ENCODE data around the gene PTTG1IP.

GRCh38 chr21:44855512-44856859, 17.5 kb downstream of the PTTG1IP start:
- PRO-cap, 3 experiments = no peak in any of the 3 experiments

- PRO-cap, 3 experiments = peak in 3 of 3 experiments; most common plus-strand start chr21:44873882 (in 2); most common minus-strand start chr21:44873438 (in 2)
These were observed at the start of gene PTTG1IP for GRCh38 chr21:44873211-44873954. Gene PTTG1IP (minus strand): TSS chr21:44873690.

GRCh38 chr21:44882134-44882936, 8.8 kb upstream of the PTTG1IP start:
- PRO-cap, 3 experiments = no peak in any of the 3 experiments

- PRO-cap, 3 experiments = no peak in any of the 3 experiments
These were observed 17.2 kb downstream of the ITGB2 start for GRCh38 chr21:44903385-44903949.

- PRO-cap, 3 experiments = no peak in any of the 3 experiments
These were observed 12.3 kb downstream of the ITGB2 start for GRCh38 chr21:44908392-44908899.

DNA sequence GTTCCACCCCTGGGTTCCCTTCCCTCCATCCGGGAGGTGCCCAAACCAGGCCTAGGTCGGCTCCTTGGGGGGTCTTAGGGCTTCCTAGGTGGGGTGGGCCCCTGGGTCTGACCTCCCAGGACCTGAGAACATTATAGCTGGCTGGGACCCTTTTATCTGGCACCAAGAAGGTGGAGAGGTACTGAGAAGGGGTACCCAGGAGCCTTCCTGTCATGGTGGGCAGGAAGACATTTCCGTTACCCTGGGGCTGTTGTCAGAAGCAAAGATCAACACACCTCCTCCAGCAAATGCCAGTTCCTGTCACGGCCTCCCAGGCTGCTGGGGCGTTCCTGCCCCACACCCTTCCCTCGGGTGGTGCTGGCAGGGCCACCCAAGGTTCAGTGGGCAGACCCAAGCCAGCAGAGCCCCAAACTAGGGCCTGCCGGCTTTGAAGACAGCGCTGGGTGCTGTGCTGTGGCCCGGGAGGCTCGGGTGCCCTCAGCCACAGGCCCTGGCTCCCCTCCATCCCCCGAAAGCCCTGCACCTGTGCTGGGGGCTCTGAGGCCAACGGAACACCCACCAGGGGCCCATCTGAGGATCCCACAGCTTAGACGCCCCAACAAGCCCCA, 8.8 kb downstream of the ITGB2 start:
- PRO-cap, 3 experiments = no peak in any of the 3 experiments

DNA sequence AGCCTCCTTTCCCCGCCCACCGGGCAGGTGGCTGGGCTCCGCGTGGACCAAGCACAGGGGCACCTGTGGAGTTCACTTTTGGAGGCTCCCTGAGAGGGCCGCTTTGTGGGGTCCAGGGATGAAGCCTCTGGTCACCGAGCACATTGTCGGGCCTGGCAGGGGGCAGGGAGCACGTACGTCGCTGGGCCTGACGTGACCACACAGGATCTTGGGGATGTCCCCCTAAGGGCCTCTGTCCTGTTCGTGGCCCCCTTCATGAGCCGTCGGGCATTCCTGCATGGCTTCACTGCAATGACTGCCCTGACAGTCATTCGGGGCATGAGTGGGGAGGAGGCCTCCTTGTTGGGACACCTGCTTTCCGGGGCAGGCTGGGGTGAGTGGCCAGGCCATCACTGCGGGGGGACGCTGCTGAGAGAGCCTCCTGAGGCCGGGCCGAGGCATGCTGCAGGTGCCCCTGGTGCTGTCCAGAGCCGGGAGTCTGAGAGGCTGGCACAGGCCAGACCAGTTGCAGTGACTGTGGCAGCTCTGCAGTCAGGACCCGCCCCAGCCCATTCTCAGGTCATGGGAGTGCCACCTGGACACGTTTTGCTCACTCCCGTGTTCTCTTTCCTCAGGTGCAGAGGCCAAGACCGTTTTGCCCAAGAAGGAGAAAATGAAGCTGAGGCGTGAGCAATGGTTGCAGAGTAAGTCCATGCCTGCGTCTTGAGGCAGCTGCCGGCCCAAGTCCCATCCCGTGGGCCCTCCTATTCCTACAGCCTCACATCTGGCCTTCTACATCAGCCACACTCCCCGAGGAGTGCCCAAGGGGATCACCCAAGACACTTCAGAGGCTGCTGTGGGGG, 19.9 kb downstream of the SLX9 start:
- PRO-cap, 3 experiments = no peak in any of the 3 experiments

- PRO-cap, 3 experiments = no peak in any of the 3 experiments
These were observed 24.1 kb upstream of the ADARB1 start for GRCh38 chr21:45050023-45051023.

DNA sequence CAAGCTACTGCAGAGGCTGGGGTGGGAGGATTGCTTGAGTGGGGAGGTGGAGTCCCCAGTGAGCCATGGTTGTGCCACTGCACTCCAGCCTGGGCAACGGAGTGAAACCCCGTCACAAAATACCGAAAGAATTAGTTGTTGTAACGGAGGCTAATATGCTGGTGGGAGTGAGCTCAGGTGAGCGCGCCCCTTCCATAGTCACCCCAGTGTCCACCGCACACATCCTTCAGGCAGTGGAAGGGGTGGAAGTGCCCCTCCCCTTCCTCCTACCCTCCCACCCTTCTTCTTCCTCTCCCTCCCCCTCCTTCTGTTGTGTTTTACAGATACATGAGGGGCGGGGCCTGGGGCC, 10.4 kb upstream of the ADARB1 start:
- PRO-cap, 3 experiments = no peak in any of the 3 experiments

GRCh38 chr21:45074930-45075222, 496 bp downstream of the ADARB1 start:
- PRO-cap, 3 experiments = no peak in any of the 3 experiments

DNA sequence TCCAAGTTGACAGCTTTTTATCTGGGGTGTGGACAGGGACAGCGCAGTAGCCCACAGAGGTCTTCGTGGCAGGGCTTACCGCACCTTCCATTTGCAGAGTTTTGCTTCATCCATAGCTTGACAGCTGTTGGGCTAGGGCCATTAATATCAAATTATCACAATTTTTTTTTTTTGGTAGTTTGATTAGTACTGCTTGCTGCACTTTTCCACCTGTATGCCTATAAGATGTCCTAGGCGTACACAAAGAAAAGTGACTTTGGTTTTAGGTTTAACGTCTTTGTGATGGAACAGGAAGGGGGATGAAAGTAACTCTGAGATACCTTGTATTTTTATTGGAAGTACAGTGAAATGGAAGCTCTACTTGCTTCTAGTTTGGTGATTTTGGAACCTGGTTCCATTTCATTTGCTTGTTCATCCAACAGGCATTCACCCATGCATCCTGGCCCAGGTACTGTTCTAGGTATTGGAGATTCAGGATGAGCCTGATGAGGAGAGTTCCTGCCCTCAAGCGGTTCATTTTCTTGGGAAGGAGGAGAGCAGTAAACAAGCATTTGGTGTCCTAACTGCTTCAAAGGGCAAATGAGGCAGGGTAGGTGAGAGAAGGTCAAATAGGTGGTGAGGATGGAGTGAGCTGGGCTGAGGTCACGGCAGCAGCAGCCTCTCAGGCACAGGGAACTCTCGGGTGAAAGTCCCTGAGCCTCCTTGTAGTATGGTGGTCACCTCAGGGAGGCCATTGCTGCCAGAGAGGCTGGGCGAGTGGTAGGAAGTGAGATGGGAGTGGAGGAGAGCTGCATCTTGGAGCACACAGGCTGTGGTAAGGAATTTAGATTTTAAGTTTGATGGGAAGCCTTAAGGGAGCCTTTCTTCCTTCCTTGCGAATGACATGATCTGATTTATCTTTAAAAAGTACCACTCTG, 3.8 kb downstream of the ADARB1 start:
- PRO-cap, 3 experiments = no peak in any of the 3 experiments

GRCh38 chr21:45086895-45087921, 12.8 kb downstream of the ADARB1 start:
- PRO-cap, 3 experiments = no peak in any of the 3 experiments

DNA sequence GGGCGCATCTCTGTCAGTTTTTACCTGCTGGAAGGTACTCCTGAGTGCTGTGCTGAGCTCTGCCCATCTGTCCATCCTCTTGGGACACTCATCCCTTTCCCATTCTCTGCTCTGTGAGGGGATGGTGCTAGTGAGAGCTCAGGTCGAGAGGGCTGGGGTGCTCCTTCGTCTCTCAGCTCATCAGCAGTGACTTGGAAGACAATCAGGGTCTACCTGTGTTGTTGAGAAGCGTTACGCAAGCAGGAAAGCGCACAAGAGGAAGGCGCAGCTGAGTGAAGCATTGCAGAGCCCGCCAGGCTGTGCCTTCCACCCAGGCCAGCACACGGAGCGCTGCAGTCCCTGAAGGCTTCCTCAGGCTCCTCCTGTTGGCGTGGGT, 36.4 kb downstream of the ADARB1 start:
- PRO-cap, 3 experiments = no peak in any of the 3 experiments

- PRO-cap, 3 experiments = no peak in any of the 3 experiments
These were observed 58.5 kb downstream of the ADARB1 start for GRCh38 chr21:45132785-45133357.

- PRO-cap, 3 experiments = no peak in any of the 3 experiments
These were observed 78.6 kb downstream of the POFUT2 start for GRCh38 chr21:45209144-45209398.

GRCh38 chr21:45265785-45266511, 21.7 kb downstream of the POFUT2 start:
- PRO-cap, 3 experiments = no peak in any of the 3 experiments

GRCh38 chr21:45276926-45277488, 10.7 kb downstream of the POFUT2 start:
- PRO-cap, 3 experiments = no peak in any of the 3 experiments

- PRO-cap, 3 experiments = no peak in any of the 3 experiments
These were observed 9.2 kb downstream of the POFUT2 start for GRCh38 chr21:45278428-45278952.

- PRO-cap, 3 experiments = no peak in any of the 3 experiments
These were observed 52.2 kb upstream of the POFUT2 start for GRCh38 chr21:45339729-45340456.

GRCh38 chr21:45347673-45348327, 57.2 kb upstream of the COL18A1 start:
- PRO-cap, 3 experiments = no peak in any of the 3 experiments

Data from Metastatic Breast Carcinoma in the Ovary (tissue), 3 donors.